Jejunum (tissue), 1 donor: Measurements from ENCODE around the gene P4HB.

GRCh38 chr17:81386280-81386849, 8.9 kb upstream of the BAHCC1 start:
- PRO-cap: bidirectional peak, plus-strand start at chr17:81386801, minus-strand start at chr17:81386627

- PRO-cap: unidirectional peak, minus-strand start at chr17:81402504; unidirectional peak, minus-strand start at chr17:81402745
These were observed 7.3 kb downstream of the BAHCC1 start for GRCh38 chr17:81402352-81403167.

GRCh38 chr17:81421000-81421614, 25.9 kb downstream of the BAHCC1 start:
- PRO-cap: no peak

DNA sequence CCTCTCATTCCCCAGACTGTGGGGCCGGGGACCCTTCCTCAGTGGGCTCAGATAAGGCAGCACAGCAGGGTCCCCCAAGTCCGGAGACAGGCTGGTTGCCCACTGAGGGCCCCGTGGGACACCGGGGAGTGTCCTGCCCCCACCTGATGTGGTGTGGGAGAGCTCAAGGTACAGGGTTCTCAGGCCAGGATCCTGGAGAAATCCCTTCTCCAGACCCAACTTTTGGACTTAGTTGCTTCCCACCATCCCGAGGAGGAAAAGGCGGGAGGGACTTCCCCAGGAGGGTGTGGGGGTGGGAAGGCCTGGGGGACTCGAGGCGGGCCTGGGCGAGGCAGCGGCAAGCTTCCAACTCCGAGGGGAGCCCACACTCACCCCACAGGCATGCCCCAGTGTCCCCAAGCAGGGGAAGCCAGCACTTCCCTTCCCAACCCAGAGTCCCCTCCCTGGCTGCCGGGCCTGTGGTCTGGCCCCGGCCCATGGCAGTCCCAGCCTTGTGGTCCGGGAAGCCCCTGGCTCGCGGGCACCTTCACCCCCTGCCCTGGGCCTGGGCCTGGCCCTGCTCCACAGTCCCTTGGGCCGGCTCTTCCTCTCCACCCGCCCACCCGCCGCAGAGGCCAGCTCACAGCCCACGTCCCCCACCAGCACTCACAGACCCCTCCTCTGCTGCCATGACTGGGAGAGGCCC, 27.4 kb downstream of the BAHCC1 start:
- PRO-cap: no peak

DNA sequence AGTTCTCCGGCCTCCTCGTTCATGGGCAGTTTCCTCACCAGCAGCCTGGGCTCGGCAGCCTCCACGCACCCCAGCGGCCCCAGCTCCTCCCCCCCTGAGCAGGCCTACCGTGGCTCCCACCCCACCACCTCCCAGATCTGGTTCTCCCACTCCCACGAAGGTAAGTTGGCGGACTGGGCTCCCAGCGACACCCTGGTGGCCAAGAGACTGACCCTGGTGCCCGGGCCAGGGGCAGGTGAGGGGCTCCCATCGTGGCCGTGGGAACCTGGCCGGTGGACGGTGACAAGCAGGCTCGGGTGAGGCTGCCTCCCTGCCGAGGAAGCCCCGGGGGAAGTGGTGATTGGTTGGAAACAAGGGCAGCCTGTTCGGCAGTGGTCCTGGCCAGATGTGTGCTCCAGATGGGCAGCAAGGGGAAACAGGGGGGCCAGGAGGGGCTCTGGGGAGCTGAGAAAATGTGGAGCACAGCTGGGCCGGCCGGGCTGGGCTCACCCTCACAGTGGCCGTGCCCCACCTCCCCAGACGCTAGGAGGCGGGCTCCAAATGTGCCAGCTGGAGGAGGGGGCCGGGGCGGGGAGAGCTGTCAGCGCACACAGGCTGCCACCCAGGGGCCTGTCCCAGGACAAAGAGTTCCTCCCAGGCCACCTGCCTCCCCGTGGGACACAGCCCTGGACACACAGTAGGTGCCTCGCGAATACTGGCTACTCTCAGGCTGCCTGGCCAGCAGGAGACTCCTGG, 31.7 kb downstream of the BAHCC1 start:
- PRO-cap: no peak

DNA sequence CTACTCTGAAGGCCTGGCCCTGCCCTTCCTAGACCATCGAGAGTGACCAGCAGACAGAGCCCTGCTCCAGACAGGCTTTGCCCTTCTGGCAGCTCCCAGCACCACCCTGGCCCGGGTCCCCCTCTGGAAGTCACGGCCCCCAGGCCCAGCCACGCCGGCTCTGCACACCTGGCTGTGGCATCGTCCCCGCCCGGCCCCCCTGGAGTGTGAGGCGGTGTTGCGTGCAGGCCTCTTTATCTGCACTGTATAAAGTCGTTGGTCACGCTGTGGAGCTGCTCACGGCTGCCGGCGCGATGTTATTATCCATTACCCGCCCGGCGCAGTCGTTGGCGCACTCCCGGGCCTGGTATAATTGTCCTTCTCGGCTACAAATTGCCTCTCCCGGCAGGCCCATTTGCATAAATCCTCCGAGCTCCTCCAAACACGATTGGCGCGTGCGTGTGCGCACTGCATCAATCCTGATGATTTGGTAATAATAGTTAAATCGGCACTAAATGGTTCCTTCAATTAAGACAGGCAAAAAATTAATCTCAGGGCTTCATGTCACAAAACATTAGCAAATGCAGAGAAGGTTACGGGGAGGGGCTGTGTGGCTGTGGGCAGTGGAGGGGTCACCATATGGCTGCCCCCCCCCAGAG, 57.8 kb downstream of the BAHCC1 start:
- PRO-cap: no peak

- PRO-cap: no peak
These were observed 58.5 kb downstream of the BAHCC1 start for GRCh38 chr17:81453746-81454157.

DNA sequence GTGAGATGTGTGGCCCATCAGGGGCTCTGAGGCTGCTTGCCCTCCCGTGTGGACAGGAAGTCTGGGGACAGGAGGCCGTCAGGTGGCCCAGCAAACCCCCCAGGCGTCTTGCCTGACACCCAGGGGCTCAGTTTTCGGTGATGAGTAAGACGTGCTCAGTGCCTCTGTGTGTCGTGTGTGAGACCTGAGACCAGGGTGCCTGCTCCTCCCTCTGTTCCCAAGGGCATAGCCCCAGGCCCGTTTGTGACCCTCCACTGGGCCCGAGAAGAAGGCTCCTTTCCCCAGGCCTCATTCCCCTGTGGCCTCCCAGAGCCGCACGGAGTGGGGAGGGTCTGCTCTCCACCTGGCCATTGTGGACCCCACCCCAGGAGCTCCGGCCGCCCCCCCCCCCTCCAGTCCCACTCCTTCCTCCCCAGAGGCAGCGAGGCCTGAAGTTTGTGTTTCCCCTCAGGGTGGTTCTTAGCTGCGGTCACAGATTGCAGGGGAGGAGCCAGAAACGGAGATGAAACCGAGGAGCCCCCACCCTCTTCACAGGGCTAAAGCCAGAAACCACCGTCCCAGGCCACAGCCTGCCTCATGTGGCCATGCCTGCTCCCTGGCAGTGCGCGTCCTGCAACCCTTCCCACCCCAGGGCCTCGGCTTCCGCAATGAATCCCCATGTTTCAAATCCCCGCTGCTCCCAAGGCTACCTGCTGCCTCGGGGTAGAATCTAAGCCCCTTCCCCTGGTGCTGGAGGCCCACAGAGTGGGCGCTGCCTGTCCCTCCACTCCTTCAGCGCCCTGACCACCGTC, 5.0 kb upstream of the ACTG1 start:
- PRO-cap: no peak

DNA sequence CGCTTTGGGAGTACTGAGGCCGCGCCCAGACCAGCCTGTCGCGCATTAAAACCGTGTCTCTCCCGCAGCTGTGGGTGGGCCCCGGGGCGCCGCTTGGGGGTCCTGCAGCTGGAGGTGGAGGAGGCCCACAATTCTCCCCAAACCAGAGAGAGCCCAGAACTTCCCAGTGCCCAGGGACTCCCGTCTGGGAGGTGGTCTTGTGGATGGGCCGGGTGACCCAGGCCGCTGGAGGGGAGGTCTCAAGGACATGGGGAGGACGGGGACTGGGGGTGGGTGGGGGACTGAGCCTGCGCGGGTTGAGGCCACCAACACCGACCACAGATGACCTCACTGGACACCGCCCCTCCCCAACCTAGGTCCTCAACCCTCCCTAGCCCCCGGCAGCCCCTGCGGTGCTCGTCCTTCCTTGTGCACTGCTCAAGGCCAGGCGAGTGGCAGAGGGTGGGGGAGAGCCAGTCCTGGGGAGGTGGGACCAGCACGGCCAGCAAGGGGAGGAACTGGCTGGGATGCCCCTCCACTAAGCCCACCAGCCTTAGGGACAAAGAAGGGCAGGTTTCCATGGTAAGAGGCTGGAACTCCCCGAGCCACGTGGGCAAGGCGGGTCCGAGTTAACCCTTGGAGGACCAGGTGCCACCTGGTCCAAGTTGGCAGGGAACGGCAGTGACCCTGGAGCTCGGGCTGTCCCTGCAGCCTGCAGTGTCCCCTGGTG, 9.0 kb downstream of the FSCN2 start:
- PRO-cap: no peak

- PRO-cap: no peak
These were observed 3.8 kb upstream of the FAAP100 start for GRCh38 chr17:81555695-81556608.

- PRO-cap: no peak
These were observed 15.2 kb upstream of the FAAP100 start for GRCh38 chr17:81567171-81567937.

- PRO-cap: no peak
These were observed 25.4 kb upstream of the FAAP100 start for GRCh38 chr17:81577299-81578106.

DNA sequence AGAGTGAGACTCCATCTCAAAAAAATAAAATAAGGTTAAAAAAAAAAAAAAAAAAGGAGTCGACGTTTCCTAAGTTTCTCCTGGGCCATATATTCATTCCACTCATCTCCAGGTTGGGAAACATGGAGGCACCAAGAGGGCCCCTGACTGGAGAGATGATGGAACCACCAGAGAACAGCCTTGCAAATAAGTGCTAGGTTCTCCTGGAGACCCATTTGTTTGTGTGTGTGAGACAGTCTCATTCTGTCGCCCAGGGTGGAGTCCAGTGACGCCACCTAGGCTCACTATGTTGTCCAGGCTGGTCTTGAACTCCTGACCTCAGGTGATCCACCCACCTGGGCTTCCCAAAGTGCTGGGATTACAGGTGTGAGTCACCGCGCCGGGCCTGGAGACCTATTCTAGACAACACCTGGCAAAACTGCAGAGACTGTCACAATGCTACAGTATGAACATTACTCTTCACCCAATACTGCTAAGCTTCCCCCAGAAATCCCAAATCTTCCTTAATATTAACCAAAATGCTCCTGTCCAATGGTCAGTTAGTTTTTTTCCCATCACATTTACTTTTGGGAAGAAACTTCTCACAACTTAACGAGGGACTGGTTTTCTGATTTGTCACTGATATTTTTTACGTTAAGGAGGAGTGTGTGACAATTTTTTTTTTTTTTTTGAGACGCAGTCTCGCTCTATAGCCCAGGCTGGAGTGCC, 1.4 kb downstream of the NPLOC4 start:
- PRO-cap: unidirectional peak, plus-strand start at position 415 of the sequence

GRCh38 chr17:81804271-81804569, 270 bp downstream of the GCGR start:
- PRO-cap: no peak

GRCh38 chr17:81840719-81841265, 5.9 kb upstream of the PPP1R27 start:
- PRO-cap: no peak

DNA sequence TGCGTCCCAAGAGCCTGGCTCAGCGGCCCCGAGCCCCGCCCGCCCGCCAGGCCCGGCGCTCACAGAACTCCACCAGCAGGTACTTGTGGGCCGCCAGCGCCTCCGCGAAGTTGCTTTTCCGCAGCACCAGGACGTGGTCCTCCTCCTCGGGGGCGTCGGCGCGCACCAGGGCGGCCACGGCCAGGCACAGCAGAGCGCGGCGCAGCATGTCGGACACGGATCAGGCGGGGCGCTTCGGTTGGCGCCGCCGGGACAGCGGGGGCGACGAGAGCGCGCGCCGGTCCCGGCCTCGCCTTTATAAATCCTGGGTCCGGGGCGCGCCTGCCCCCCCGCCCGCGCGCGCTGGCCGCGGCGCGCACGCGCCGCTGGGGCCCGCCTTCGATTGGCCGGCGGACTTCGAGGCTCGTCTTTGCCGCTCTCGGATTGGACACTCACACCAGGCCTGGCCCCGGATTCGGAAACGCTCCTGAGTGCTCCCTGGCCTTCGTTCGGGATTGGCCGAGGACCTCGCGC, at the start of gene P4HB:
TSS of gene P4HB (minus strand) at position 272 of the 513 bp plus-strand sequence.
- PRO-cap: bidirectional peak, plus-strand start at position 487 of the sequence, minus-strand start at position 297 of the sequence

- PRO-cap: bidirectional peak, plus-strand start at chr17:81868659, minus-strand start at chr17:81868403
These were observed 3.2 kb downstream of the ARHGDIA start for GRCh38 chr17:81867921-81868438.

- PRO-cap: no peak
These were observed 267 bp downstream of the ARHGDIA start for GRCh38 chr17:81870956-81871184.

DNA sequence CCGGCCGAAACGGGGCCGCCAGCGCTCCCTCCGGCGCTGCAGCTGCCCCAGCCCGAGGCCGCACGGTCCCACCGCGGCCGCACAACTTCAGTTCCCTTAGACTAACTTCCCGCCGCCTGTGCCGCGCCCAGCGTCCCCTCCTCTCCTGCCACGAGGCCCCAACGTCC, 578 bp downstream of the ALYREF start:
- PRO-cap: no peak

DNA sequence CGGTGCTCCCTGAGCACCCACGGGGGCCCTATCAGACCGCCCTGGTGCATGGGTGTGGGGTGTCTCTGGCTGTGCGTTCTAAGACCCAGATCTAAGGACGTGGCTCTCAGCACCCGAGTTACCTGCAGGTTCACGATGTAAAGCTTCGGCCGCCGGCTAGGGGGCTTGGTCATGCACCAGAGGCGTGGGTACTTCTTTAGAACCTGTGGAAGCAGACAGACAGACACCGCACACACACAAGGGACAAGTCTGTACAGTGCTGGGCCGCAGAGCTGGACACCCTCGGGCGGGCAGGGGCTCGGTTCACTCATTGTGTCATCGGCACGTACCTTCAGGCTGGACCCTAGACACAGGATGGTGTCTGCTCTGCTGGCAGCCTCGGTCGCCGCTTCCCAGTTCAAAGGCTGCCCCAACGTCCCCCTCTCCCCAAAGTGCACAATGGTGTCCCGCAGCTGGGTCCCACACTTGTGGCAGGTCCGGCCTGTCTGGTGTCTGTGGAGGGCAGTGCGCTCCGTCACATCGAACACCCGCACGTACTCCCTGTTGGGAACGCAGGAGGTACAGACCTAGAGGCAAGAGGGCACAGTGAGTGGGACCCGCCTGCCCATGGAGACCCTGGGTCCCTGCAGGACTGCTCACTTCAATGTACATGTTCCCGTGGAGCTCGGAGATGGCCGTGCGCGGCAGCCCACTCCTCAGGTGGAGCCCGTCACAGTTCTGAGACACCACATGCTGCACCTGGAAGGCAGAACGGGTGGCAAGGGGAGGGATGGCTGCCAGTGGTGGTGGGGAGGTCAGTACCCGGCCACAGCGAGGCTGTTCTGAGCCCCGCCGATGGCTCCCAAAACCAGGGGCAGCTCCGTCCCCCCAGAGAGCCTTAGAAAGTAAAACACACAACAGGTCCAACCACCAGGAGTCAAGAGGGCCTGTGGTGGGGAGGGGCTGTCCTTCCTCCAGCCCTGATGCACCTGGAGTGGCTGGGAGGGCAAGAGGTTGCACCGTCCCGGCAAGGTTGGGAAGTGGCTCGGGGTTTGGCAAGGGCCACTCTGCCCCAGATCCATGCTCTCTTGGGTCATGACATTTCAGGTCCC, 3.1 kb upstream of the PCYT2 start:
- PRO-cap: no peak